Mammary microvascular endothelial cell (primary cell): ENCODE measurements around the genes SLC6A12 and B4GALNT3.

GRCh38 chr12:14693-15206, 51.8 kb upstream of the IQSEC3 start:
- RAMPAGE, long total RNA, result no peak

DNA sequence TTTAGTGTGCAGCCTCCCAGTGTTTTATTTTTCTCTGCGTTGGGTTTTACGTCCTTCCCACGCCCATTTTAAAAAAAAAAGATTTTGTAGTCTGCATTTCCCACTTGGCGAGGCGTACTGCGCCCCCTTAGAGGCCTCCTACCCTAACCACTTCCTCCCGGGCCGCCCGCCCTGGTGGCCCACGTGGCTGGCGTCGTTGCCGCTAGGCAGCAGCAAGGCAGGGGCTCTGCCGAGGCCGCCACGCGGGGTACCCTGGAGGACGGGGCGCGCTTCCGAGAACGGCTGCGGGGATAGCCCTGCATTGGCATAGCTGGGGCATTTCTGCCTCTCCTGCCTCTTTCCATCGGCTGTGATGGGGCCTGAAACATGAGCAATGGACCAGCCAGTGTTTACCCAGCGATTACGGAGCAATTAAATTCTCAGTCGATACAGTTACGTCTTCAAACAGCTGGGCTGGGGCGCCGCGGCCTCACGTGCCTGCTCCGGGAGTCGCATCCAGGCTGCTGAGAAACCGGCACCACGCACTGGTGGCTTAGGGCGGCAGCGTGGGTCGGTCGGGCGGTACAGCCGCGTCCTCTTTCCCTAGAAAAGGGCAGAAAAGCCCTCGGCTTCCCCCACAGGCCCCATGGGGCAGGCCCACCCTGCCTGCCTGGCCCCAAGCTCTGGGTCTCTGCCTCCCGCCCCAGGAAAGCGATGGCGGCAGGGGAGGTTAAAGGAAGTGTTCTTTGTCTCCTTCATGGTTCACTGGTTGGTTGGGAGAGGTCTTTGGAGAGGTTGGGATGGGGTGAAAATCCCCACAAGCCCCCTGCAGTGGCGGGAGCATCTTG, 38.1 kb downstream of the IQSEC3 start:
- RAMPAGE, long total RNA, result no peak

DNA sequence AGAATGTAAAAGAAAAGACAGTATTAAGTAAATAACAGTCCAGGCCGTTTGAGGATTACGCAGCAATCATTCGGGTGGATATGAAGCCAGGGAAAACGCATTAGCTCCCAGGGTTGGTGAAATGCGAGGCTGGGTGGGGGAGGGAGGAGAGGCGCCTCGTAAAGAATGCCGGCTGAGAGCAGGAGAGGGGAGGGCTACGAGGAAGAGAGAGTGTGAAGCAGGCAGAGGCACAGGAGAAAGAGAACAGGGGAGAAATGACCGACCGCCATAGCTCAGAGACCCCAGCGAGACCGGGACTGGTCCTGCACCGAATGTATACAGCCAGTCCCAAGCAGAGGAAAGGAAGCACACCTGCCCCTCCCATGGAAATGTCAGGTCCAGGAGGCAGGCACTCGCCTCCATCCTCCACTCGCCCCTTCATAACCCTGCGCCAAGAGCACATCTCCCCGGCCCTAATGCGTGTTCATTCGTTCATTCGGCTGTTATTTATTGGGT, 73.1 kb downstream of the IQSEC3 start:
- RAMPAGE, long total RNA, result no peak

DNA sequence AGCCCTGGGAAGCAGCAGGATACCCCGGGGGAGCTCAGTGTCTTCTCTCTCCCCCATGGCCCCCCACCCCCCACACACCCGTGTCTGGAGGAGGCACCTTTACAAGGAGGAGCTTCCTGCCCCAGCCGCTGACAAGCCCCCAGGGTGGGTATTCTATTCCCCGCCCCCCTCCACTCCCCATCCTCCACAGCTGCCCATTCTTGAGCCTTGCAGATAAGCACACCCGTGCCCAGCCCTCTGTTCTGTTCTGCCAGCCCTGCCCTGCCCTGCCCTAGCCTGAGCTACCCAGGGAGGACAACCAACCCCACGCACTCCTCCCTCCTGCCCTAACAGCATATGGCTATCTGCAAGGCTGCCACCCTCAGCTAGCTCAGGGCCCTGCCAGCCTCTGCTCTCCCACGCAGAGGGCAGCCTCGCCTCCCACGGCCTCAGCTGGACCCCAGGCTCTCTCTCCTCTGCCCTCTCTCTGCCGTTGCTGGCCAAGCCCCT, 41.7 kb downstream of the SLC6A12 start:
- RAMPAGE, long total RNA, result no peak

DNA sequence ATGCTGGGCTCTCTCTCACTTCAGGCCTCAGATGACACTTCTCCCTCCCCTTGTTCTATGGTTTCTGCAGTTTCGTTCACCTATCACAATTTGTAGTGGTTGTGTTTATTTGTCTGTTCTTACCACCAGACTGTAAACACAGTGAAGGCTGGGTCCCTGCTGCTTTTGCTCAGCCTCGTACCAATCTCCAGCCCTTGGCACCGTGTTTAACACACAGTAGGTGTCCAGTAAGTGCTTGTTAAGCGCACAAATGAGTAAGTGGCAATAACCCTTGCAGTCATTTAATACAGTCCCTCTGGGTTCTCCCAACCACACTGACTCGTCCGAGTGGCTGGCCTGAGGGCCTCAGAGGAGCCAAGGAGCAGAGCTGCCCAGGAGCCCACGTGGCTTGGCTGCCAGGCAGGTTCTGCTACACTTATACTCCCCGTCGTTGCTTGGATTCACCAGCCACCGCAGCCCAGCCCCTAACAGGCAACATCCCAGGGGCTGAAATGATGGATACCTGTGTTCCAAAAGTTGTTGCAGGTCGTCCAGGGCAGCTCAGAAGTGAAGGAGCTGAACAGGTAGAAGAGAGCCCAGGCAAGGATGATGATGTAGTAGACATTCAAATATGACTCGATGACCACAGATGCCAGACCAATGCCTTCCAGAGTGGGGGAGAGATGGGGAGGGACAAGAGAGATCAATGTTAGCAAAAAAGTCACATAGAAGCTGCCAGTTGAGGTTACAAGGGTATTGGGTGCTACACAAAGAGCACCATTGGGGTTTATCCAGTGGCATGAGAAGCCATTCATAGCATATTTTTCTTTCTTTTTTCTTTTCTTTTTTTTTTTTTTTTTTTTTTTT, 11.5 kb downstream of the SLC6A12 start:
- RAMPAGE, long total RNA, result no peak

GRCh38 chr12:213937-214494, at the start of gene SLC6A12:
SLC6A12 (minus strand) TSS chr12:214157.
- RAMPAGE, long total RNA, result no peak

DNA sequence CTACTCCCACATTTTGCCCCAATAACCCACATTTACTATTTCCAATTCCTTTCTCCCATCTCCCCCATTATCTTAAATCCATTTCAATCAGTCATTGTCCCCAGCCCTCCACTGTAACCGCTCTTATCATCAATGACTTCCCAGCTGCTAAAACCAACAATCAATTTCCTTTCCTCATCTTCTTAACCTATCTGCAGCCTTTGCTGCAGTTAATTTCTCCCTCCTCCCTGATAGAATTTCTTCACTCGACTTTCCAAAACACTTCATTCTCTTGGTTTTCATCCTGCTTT, 8.4 kb downstream of the SLC6A13 start:
- RAMPAGE, long total RNA, result no peak

GRCh38 chr12:307213-307771, 44.7 kb upstream of the SLC6A13 start:
- RAMPAGE, long total RNA, result no peak

DNA sequence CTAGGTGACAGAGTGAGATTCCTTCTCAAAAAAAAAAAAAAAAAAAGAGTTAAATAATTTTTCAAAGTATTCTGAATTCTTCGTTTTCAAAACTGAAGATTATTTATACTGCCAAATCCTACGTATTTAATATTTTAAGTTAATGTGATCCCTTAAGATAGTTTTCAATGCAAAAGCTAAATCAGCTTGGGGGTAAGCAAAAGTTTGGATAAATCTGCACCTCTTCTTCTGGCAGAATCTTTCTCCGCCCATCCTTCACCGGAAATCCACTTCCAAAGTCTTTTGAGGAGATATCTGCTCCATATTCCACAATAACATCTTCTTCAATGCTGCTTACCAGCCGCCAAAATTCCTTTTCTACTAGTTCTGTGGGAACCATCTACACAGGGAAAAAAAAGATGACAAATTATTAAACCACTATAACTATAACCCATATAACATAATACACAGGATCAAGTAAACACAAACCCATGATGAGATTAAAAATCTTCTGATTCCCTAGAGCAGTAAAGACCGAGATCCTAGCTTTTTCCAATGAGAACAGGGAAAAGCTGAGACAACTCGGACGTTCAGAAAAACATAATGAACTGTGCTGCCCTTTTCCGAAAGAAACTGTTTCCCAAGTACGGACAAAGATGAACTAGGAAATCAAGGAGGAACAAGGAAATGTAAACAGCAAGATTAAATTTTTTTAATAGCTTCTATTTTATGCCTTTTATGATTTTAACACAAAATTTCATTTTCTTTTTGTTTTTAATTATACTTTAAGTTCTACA, 38.5 kb downstream of the KDM5A start:
- RAMPAGE, long total RNA, result no peak

DNA sequence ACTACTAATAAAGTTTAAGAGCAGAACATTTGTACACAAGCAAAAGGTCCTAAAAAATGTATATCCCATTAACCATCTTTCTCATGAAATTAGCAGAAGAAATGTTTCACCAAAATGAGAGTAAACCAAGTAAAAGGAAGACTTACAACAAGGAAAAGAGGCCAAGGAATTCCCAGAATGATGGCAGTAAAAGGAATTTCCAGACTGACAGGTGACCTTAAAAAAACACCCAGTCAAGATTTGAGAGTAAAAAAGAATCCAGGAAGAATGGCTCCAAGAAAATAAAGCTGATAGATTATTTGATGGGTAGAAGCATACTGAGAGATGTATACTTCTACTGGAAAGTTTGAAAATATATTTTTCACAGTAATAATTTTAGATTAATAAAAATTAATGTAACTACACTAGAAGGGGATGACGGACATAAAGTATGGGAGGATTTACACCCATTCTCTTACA, 11.5 kb downstream of the KDM5A start:
- RAMPAGE, long total RNA, result no peak

- RAMPAGE, long total RNA, result no peak
Observed at GRCh38 chr12:411581-412108, 10.2 kb downstream of the CCDC77 start.

DNA sequence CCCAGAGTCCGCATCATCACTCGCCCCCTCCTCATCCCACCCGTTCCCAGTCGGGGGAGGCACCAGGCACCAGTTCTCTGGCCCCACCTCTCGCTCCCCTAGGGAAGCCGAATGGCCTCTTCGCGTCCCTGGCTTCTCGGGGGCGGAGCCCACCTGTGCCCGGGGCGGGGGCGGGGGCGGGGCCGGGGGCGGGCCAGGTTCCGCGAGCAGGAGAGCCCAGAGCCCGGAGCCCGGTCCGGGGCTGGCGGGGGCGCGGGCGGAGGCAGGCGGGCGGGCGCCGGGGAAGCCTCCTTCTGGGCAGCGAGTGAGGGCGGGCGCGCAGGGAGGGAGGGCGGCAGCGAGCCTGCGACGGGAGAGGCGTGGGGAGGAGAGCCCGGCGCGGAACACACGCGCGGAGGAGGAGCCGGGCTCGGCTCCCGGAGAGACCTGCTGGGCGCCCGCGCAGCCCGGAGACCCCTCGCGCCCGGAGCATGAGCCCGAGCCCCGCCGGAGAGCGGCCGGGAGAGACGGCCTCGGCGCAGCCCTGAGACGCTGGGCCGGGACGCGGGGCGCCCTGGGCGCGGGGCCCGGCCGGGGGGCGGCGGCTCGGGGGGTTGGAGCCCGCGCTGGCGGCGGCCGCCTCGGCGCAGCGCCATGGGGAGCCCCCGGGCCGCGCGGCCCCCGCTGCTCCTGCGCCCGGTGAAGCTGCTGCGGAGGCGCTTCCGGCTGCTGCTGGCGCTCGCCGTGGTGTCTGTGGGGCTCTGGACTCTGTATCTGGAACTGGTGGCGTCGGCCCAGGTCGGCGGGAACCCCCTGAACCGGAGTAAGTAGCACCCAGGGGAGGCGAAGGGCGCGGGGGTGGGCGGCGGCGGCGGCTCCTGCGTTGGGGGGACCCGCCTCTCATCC, at the start of gene B4GALNT3:
B4GALNT3 (plus strand) TSS at position 196 of the 885 bp plus-strand sequence.
- RAMPAGE, long total RNA, result no peak

DNA sequence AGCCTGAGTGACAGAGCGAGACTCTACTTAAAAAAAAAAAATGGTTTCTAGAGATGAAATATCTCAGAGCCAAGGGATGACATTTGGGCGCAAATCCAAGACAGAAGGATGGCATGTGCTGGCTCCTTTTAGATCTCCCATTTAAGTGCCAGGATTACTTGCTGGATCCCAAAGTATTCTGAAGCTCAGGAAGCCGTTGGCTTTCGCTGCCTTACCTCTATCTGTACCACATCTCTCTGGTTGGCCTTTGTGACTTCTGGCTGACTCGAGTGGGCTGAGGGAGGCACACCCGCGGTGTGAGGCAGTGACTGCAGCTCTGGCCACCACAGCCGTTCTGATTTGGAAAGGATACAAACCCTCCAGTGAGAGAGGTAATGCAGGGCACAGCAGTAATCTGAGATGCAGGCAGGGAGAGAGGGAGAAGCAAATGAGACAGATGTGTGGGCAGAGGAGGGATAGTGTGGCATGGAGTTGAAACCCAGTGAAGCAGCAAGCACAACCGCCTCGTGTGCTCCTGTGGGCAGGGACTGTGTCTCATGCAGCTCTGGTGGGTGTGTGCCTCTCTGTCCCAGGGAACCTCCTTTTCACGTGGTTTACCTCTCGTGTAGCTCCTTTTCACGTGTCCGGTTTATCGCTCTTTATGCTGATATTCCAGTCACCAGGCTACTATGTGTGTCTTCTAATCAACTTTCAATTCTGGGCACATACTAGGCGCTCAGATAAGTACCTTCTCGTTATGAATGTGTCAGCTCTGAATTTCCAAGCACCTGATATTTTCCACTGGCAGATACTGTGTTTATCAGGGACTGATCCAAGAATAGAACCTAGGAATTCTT, 5.1 kb downstream of the B4GALNT3 start:
- RAMPAGE, long total RNA, result no peak

GRCh38 chr12:484213-484719, 24.5 kb downstream of the B4GALNT3 start:
- RAMPAGE, long total RNA, result no peak

- RAMPAGE, long total RNA, result no peak
Observed at GRCh38 chr12:516157-517299, 56.8 kb downstream of the B4GALNT3 start.

GRCh38 chr12:552947-554164, 93.6 kb downstream of the B4GALNT3 start:
- RAMPAGE, long total RNA, result no peak

GRCh38 chr12:561214-561771, 101.6 kb downstream of the B4GALNT3 start:
- RAMPAGE, long total RNA, result no peak

DNA sequence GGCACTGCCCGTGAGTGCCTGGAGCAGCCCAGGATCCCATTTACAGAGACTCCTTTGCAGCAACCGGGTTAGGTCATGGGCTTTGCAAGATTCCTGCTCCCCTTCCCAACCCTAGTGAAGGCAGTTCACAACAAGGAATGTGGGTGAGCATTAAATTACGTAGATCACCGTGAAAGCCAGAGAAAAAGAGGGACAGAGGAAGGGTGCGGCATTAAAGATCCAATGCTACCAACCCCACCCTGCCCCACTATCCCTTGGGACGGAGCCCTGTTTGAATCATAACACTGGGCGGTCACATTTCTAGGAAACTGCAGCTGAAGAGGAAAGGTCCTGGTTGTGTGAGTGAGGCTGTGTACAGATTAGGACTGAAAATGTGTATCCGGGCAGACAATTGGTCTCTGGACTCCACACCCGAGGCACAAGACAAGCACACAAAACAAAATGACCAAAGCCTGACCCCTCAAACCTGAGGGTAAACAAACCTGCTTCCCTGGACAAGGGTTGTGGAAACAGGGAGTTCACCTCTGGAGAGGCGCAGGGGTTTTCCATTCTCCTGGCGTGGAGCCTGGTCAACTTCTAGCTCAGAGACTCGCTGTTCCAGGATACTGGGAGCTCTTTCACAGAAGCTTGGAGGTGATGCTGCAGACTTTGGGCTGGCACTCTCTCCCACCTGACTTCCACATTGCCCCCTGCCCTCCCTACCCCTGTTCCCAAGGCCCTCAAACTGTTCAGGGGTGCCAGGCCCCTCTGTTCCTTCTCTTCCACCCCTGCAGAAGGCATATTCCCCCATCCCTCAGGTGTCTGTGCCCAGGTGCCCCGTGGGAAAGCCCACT, 16.7 kb downstream of the NINJ2 start:
- RAMPAGE, long total RNA, result no peak

DNA sequence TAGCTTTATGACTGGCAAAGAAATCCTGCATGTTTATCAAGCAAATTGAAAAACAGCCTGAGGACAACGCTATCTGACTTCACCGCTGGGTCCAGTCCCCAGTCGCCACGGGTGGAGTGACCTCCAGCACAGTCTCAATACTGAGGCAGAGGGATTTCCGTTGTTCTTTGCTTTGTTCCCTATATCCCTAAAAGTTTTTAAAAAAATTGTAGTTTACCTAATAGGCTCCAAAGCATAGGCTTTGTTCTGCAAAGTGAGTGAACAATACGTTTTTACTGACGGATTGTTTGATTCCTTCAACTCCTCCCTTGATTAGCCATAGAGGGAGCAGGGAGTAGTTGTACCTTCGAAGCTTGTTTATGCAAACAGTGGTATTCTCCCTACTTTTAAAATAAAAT, 487 bp upstream of the NINJ2 start:
- RAMPAGE, long total RNA, result no peak

GRCh38 chr12:754810-755483, 2.6 kb downstream of the WNK1 start:
- RAMPAGE, long total RNA, result no peak